AG04450 (cell line): Measurements from ENCODE around the gene TOB1.

GRCh38 chr17:50347284-50348032, 1.5 kb downstream of the XYLT2 start:
- CAGE, long polyA plus RNA, result no peak
- RRBS, result no CpG with 5 or more reads among the region's 13 CpGs

GRCh38 chr17:50431074-50431639, 5.1 kb downstream of the ACSF2 start:
- CAGE, long polyA plus RNA, result no peak
- RRBS, result no CpG with 5 or more reads among the region's 3 CpGs

DNA sequence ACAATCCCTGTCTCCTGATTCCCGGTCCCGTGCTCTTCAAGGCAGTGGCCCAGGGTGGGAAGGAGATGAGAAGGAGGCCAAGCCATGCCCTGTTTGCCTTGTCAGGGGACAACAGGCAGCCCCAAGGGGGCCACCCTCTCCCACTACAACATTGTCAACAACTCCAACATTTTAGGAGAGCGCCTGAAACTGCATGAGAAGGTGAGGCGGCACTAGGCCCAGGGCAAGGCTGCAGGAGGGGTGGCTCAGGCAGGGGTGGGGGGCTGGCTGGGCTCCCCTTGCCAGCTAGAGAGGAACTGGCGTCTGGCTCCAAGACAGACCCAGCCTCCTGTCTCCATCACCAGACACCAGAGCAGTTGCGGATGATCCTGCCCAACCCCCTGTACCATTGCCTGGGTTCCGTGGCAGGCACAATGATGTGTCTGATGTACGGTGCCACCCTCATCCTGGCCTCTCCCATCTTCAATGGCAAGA, 5.6 kb downstream of the CHAD start:
- CAGE, long polyA plus RNA, result no peak
- RRBS, result no CpG with 5 or more reads among the region's 8 CpGs

GRCh38 chr17:50499144-50499352, 9.2 kb upstream of the MYCBPAP start:
- CAGE, long polyA plus RNA, result no peak
- RRBS, result no CpG with 5 or more reads among the region's 1 CpG

GRCh38 chr17:50638495-50639672, 4.2 kb downstream of the ABCC3 start:
- CAGE, long polyA plus RNA, result no peak
- RRBS, result no CpG with 5 or more reads among the region's 11 CpGs

DNA sequence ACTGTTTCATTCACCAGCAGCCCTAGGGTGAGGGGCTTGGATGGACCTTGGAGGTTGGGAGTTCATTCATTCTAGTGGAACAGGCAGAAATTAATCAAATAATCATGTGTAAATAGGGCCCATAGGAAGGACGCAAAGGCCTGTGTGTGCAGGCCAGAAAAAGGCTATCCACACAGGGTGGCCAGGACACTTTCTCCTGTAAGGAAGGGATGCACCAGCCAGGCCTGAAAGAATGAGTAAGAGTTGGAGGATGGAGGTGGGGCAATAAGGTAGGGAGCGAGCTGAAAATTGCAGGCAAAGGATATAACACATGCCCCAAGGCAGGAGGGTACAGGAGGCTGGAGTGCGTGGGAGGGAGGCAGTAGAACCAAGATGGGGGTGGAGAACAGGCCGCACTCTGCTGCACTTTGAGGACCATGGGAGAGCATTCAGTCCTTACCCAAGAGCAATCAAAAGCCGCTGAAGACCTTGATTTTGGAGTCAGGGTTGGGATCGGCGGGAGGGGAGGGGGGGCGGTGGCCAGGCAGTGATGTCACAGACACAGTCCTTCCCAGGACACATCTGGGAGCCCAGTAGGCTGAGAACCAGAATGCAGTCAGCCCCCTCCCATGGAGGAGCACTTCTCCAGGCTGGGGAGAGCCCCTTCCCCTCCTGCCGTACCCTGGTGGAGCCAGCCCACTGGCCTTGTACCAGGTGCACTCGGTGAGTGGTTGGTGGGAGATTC, 17.7 kb downstream of the ANKRD40 start:
- CAGE, long polyA plus RNA, result no peak
- RRBS, result no CpG with 5 or more reads among the region's 10 CpGs

GRCh38 chr17:50802723-50803175, 32.6 kb upstream of the WFIKKN2 start:
- CAGE, long polyA plus RNA, result no peak
- RRBS, result no CpG with 5 or more reads among the region's 3 CpGs

DNA sequence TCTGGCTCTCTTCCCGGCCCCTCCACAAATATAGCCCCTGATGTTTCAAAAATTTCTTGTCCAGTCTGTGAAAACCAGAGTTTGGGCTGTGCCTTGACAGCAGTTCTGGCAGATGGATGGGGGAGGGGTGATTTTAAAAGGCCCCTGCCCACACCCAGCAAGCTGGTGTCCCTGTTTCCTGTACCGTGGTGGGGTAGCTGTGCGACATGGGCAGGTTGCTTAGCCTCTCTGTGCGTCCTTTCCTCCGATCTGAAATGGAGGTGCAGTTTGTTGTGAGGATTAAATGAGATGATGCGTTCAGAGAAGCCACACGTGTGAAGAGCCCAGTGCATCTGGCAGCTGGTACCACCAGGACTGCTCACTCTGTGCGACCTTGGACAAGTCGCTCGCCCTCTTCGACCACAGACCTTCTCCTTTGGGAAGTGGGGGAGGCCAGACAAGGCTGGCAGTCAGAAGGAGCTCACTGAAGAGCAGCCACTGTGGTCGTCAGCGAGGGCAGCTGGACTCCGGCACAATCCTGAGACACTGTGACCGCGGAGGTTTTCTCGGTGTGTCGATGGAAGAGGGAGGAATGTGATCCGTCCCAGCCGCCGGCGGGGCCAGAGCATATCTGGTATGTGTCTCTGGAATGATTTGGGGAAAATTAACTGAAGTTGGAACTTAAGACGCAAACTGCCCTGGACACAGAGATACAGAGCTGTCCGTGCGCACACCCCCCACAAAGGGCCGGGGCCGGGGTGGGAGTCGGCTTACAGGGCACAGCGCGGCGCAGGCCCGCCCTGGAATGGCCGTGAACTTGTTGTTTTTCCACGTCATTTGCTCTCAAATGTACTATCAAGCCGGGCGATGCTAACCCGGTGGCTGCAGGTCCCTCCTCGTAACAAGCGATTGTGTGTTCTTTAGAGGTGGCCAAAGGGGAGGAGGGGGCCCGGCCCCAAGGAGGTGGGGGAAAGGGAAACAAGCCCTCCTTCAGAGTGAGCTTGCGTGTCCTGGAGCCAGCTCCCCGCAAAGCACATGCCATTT, 655 bp upstream of the WFIKKN2 start:
- CAGE, long polyA plus RNA, result no peak
- RRBS, result 8% methylated on average over 17 of the region's 42 CpGs

- CAGE, long polyA plus RNA, result no peak
- RRBS, result no CpG with 5 or more reads among the region's 8 CpGs
These were observed 5.1 kb downstream of the TOB1 start for GRCh38 chr17:50860804-50861698.

- CAGE, long polyA plus RNA, result no peak
- RRBS, result 2% methylated on average over 17 of the region's 79 CpGs
These were observed at the start of gene TOB1 for GRCh38 chr17:50865911-50866478. Gene TOB1, minus strand, starts transcription at chr17:50866354.

- CAGE, long polyA plus RNA, result no peak
- RRBS, result no CpG with 5 or more reads among the region's 18 CpGs
These were observed 43.9 kb upstream of the TOB1 start for GRCh38 chr17:50909749-50910807.

GRCh38 chr17:50920647-50921564, 54.8 kb upstream of the TOB1 start:
- CAGE, long polyA plus RNA, result no peak
- RRBS, result no CpG with 5 or more reads among the region's 21 CpGs

- CAGE, long polyA plus RNA, result no peak
- RRBS, result no CpG with 5 or more reads among the region's 7 CpGs
These were observed 59.0 kb upstream of the TOB1 start for GRCh38 chr17:50925133-50925621.

GRCh38 chr17:50943915-50944971, 78.1 kb upstream of the TOB1 start:
- CAGE, long polyA plus RNA, result no peak
- RRBS, result no CpG with 5 or more reads among the region's 63 CpGs

- CAGE, long polyA plus RNA, result no peak
- RRBS, result no CpG with 5 or more reads among the region's 5 CpGs
These were observed 122.4 kb upstream of the TOB1 start for GRCh38 chr17:50988415-50989173.

GRCh38 chr17:51103010-51103612, 17.6 kb downstream of the SPAG9 start:
- CAGE, long polyA plus RNA, result no peak
- RRBS, result no CpG with 5 or more reads among the region's 3 CpGs

DNA sequence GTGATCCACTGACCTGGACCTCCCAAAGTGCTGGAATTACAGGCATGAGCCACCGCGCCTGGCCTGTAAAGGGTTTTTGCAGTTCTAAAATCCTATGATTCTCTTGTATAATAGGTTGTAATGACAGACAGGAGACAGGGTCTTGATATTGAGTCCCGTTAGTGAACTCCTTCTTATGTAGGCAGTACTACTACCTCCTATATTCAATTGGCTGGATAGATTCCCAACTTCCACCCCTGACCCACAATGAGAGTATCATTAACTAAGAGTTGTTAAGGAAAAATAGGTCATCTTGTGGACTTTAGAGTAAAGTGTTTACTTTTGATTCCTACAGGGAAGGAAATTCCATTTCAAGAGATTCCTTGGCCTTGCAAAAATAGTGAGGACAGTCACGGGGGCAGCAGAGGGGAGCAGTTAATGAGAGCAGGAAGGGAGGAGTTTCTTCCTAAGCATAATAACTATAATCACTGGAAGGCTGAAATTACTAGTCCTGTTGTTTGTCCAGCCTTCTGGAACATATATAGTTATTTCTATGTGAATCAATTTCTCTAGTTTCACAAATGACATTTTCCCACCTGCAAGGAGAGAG, 5.3 kb upstream of the SPAG9 start:
- CAGE, long polyA plus RNA, result no peak
- RRBS, result no CpG with 5 or more reads among the region's 4 CpGs

- CAGE, long polyA plus RNA, result no peak
- RRBS, result no CpG with 5 or more reads among the region's 7 CpGs
These were observed 36.6 kb downstream of the NME2 start for GRCh38 chr17:51202612-51203326.

DNA sequence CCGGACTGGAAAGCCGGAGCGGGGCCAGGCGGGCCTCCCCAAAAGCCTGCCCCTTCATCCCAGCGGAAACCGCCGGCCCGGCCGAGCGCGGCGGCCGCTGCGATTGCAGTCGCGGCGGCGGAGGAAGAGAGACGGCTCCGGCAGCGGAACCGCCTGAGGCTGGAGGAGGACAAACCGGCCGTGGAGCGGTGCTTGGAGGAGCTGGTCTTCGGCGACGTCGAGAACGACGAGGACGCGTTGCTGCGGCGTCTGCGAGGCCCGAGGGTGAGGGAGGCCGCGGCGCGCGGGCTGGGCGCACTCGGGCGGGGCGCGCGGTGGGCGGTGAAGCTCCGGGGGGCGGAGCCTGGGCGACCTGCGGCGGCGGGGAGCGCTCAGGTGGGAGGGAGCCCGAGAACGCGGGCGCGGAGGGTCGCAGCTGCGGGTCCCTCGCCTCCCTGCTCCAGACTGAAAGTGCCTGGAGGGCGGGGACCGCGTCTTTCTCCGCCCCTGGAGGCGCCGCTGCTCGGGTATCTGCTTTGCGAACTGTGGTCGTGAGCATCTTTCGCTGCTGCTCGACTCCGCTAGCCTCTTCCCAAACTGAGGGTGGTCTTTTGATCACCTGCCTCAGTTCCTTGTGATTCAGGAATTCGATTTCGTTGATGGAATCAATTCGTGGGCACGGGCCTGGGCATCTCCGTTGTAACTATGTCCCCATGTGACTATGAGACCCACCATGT, 475 bp downstream of the UTP18 start:
- CAGE, long polyA plus RNA, result no peak
- RRBS, result 3% methylated on average over 16 of the region's 81 CpGs

GRCh38 chr17:52147919-52148262, 10.6 kb downstream of the CA10 start:
- CAGE, long polyA plus RNA, result no peak